Panc1 (cell line): ENCODE measurements around the genes BUB1B, ANKRD63, RAD51, CHP1 and NDUFAF1.

DNA sequence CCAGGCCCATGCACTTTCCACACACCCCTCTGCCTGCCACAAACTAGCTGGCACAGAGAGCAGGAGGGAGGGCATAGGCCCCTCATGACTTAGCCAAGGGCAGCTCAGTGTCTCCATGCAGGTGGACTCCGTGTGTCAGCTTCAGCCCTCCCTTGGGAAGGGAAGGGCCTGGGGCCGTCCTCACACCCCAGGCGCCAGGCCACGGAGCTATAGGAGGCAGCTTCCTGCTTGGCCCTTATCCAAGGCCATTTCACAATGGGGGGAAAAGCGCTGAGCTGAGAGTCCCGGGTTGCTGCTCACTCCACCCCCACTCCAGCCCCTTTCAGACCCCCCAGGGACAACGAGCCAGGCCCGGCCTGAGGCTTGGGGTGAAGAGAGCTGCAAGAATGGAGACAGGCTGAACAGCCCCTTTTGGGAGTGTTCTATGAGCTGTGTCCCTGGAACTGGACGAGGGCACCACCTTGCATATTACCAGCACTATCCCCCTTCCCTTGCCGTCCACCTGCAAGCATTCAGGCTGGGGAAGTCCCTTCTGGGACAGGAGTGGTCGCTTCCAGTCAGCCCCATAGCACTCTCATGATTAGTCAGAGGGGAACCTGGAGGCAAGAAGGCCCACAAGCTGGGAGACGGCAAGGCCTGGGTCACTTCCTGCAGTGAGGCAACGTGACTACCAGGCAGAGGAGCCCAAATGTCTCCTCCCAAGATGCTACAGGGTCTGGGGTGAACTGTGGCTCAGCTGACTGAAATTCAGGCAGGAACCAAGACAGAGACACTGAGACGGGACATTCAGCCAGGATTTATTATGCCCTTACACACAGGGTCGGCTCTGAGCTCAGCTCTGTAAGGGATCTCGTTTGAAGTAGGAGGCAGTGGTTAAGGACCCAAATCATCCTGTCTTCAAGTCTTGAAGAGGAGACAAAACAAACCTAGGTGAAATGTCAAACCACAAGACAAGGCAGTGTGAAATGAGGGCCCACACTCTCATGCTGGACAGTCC lies 8.6 kb upstream of the SRP14 start:
- RRBS, 2 experiments = 64 to 71% methylated on average over 3 of the region's 16 CpGs

GRCh38 chr15:40100450-40101724 lies 7.8 kb downstream of the BMF start:
- RRBS, 2 experiments = no CpG with 5 or more reads among the region's 17 CpGs

- RRBS, 2 experiments = no CpG with 5 or more reads among the region's 5 CpGs
These were observed 3.3 kb downstream of the BMF start for GRCh38 chr15:40105274-40105936.

- RRBS, 2 experiments = no CpG with 5 or more reads among the region's 56 CpGs
These were observed at the start of gene BUB1B for GRCh38 chr15:40160615-40161766. BUB1B (plus strand) TSS chr15:40161069.

DNA sequence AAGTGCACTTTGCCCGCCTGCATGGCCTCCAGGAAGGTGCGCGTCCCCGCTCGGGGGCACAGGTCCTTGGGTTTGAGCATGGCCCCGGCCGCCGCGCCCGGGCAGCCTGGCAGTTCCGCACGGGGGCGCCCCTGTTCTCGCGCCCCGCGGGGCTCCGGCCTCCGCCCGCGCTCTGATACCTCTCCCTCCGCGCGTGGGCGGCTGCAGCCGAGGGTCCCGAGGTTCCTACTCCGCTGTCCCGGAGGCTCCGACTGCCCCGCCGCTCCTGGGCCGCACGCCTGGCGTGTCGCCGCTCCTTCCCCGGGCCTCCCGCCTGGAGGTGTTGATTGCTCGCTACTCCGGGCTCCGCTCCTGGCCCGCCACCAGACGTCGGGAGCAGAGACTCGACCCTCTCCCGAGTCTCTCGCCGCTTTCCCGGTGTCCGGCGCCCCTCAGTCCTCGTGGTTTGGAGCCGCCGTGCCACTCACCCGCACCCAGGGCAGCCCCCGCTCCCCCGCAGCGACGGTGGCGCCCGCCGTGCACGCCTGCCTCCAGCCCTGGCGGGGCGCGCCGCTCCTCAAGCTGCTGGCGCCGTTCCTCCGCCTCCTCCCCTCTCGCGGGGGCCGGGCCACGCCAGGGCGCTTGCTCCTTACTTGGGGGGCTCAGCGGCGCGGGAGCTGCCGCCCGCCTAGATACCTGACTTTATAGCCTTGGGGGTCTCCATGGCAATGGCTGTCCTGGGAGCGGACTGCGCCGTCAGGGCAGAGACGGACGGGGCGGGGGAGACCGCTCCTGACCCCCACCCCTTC lies at the start of gene ANKRD63:
ANKRD63 (minus strand) TSS at position 558 of the 788 bp plus-strand sequence.
- RRBS, 2 experiments = under 1 to 4% methylated on average over 38 of the region's 88 CpGs

DNA sequence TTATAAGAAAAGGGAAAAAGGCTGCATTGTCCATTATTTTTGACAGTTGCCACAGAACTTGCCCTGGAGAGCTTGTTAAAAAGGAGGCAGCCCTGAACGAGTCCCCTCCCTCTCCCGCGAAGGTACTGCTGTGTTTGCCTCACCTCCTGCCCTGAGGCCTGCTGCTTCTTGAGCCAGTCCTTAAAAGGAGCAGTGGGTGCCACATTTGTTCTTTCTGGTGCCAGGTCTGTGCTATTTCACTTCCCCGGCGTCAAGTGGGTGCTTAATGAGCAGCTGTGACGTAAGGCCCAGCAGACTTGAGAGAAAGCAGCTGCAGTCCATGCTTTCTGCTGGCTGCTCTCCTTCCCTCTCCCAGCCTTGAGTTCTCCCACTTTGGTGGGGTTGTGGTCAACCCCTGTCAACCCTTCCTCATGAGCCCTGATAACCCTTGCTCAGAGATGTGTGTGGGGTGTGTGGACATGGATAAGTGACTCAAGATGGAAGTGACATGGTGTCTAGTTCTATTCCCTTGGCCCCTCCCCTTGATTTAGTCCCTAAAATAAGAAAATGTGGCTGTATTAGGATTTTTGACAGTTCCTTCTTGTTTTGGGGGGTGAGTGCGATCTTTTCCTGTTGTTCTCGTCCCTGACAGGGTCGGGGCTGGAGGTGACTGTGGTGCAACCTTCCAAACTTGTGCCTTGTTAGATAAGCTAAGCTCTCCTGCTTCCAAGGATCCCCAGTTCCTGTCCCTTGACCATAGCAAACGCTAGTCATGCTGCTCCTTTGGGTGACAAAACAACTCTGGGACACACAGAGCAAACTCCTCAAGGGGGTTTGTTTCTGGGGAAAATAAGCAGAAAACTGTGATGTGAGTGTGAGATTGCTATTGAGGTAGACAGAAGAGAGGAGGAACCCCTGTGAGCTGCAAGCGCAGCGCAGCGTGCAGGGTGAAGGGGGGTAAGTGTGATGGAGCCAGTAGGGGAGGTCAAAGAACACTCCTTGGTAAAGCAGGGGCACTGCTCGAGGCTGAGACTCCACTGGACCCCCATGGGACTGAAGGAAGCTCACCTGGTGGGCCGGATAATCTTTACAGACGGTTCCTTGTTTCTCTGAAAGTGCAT lies 7.1 kb downstream of the INAFM2 start:
- RRBS, 2 experiments = no CpG with 5 or more reads among the region's 16 CpGs

GRCh38 chr15:40345860-40346727 lies 4.7 kb upstream of the PHGR1 start:
- RRBS, 2 experiments = no CpG with 5 or more reads among the region's 8 CpGs

- RRBS, 2 experiments = no CpG with 5 or more reads among the region's 11 CpGs
These were observed 1.4 kb downstream of the PHGR1 start for GRCh38 chr15:40351943-40352925.

DNA sequence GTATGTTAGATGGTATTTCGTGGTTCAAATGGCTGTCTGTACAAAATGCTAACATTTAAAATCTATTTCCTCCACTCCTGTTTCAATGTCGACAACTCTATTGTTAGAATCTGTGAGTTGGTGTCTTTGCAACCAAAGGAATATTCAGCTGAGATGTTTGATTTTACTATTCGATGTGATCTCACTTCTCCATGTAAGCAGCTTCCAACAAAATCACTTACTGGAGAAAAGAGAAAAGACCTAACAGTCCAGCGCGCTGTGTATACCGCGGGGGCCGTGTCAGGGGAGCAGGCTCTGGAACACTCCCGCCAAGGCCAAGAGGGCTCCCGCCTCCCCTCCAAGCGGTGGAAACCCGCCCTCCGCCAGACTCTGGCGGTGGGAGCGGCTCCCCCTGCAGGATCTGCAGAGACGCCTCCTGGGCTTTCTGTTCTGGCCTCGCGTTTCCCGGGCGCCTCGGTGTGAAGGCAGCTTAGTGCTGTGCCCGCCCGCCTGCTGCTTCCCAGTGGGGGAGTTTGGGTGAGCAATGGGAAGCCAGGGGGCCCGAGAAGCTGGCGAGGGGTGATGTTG lies 36.1 kb downstream of the CHST14 start:
- RRBS, 2 experiments = 7% methylated on average over 5 of the region's 25 CpGs; no CpG with 5 or more reads in 1 of the 2 experiments

DNA sequence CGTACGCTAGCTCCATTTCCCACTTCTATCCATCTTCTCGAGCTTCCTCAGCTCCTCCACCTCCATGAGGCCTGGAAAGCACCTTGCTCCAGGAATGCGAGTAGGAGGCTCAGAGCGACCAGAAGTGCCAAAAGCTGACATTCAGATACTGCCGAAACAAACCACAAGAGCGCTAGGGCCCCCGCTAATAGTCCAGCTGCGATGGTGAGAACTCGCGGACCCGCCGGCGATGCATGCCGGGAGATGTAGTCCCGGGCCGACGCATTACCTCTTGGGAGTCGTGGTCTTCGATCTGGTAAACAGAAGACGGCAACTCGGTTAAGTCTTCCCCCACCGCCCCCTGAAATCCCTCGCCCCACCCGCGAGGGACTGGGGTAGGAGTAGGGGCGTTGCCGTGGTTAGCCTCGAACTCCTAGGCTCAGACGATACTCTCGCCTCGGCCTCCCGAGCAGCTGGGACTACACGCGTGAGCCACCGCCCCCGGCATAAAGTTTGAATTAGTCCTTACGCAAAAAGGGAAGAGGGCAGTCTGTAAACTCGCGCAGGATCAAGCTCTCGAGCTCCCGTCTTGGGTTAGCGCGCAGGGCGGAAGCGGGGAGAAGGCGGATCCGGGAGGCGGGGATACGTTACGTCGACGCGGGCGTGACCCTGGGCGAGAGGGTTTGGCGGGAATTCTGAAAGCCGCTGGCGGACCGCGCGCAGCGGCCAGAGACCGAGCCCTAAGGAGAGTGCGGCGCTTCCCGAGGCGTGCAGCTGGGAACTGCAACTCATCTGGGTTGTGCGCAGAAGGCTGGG lies at the start of gene RAD51:
RAD51 (plus strand) TSS at position 671 of the 795 bp plus-strand sequence.
- RRBS, 2 experiments = 8% methylated on average over 2 of the region's 69 CpGs; no CpG with 5 or more reads in 1 of the 2 experiments

DNA sequence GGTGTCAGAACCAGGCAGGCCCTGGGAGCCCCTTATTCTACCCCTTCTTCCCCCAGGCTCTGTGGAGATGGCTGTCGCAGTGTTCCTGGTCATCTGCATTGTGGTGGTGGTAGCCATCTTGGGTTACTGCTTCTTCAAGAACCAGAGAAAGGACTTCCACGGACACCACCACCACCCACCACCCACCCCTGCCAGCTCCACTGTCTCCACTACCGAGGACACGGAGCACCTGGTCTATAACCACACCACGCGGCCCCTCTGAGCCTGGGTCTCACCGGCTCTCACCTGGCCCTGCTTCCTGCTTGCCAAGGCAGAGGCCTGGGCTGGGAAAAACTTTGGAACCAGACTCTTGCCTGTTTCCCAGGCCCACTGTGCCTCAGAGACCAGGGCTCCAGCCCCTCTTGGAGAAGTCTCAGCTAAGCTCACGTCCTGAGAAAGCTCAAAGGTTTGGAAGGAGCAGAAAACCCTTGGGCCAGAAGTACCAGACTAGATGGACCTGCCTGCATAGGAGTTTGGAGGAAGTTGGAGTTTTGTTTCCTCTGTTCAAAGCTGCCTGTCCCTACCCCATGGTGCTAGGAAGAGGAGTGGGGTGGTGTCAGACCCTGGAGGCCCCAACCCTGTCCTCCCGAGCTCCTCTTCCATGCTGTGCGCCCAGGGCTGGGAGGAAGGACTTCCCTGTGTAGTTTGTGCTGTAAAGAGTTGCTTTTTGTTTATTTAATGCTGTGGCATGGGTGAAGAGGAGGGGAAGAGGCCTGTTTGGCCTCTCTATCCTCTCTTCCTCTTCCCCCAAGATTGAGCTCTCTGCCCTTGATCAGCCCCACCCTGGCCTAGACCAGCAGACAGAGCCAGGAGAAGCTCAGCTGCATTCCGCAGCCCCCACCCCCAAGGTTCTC lies 13.1 kb downstream of the SPINT1 start:
- RRBS, 2 experiments = no CpG with 5 or more reads among the region's 11 CpGs

DNA sequence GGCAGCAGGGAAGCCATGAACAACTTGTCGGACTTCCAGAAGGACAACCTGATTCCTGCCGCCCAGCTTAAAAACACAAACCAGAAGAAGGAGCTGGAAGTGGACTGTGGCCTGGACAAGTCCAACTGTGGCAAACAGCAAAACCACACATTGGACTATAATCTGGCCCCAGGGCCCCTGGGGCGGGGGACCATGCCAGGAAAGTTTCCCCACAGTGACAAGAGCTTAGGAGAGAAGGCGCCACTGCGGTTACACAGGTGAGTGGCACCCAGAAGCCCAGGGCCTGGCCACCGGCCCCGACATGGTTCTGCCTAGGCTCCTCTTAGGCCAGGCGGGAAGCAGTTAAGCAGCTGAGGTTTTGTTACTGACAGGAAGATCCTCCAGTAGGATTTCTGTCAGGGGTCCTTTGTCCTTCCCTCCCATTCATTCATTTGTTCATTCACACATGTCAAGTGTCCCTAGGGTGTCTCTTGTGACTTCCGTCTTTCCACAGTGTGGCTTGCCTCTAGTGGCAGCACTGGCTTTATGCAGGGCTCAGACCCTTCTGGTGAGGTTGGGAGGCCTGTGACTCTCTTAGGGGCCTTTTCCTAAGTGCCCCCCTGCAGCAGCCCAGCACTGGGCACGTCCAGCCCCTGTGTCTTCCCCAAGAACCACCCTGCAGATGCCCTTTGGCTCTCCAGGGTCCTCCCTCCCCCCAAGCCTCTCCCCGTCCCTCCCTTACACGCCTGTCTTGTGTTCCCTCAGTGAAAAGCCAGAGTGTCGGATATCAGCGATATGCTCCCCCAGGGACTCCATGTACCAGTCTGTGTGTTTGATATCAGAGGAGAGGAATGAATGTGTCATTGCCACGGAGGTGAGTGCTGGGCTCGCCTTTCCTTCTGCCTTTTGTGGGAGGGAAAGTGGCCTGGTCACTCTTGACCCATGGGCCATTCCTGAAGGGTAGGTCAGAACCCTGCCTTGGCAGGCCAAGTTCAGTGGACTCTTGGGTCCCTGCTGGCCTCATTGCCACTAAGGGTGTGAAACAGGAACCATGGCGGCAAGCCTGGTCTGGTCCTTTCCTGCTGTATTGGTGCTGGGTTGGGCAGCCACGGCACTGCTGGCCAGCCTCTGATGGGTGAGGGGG lies 7.9 kb downstream of the DLL4 start:
- RRBS, 2 experiments = no CpG with 5 or more reads among the region's 18 CpGs

DNA sequence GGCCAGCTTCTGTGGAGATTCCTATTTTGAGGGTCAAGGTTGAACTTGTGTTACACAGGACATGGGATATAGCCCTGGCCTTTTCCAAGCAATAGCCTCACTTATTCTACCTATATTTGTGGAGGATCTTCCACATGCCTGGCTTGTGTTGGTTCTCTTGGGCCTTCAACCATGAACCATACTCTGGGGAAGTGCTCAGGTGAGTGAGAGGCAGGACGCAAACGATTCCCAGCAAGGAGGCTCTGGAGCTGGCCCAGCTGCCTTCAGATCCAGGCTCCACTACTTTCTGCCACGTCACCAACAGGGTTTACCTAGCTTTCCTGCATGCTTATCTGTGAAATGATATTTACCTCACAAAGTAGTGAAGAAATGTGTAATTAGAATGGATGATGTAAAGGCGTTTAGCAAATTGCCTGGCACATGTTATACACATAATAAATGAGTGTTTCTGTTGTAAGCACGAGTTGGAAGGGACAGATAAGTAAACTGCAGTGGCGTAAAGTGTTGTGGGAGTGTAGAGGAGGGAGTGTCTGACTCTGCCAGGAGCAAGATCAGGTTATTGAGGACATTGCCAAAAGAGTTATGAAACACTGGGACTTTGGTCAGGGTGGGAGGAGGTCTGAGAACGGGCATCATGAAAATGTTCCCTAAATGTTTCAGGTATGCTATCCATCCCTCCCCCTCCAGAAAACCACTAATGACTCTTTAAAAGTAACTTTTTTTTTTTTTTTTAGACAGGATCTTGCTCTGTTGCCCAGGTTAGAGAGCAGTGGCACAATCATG lies 3.5 kb upstream of the CHAC1 start:
- RRBS, 2 experiments = no CpG with 5 or more reads among the region's 7 CpGs

DNA sequence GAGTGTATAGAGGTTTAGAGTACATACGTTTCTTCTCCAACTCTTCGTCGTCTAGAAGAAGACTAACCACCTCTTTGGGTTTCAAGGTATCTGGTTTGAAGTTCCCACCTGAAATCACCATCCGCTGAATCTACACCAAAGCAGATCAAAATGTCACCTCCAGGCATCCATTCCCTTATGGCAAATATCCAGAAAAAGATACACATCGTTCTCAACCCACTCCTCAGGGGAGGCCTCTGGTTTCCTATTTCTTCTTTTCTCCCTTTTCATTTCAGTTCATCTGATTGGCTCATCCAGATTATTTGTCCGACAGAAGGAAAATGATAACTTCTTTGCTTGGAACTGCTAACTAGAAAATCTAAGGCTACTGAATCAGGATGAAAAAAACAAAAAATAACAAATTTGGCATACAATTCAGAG lies 33.8 kb downstream of the CHAC1 start:
- RRBS, 2 experiments = no CpG with 5 or more reads among the region's 6 CpGs

DNA sequence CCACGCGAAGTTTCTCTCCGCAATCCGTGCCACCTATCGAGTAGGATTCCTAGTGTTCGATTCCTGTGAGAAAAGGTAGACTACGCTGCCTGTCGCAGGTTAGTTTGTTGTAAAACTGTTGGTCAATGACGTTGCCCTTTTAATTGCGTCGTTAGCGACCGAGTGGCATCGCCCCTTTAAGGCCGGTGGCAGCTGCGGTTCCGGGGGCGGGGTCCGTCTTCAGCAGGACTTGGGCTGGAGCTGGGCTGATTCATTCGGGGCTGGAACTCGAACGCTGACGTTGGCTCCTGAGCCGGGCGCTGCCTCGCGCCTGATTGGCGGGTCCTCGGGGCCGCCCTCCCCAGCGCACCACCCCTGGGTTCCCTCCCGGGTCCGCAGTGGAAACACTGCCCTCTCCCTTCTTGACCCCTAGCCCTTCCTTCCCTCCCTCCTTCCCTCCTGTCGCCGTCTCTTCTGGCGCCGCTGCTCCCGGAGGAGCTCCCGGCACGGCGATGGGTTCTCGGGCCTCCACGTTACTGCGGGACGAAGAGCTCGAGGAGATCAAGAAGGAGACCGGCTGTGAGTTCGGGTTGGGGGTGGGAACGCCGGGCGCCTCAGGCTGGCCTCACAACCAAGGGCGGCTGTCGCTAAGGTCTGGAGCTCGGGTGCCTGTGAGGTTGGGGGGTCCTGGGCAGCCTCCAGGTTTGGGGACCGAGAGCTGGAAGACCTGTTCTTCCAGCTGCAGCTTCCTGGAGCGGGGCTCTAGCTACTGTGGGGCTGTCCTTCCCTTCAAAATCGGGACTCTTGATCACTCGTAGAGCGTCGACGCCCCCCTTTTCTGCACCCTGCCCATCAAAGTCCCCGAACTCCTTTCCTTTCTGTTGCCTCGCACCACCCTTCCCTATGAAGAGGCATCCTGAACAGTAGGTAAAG lies at the start of gene CHP1:
CHP1 (plus strand) TSS at position 377 of the 912 bp plus-strand sequence.
- RRBS, 2 experiments = 1 to 4% methylated on average over 28 of the region's 63 CpGs

DNA sequence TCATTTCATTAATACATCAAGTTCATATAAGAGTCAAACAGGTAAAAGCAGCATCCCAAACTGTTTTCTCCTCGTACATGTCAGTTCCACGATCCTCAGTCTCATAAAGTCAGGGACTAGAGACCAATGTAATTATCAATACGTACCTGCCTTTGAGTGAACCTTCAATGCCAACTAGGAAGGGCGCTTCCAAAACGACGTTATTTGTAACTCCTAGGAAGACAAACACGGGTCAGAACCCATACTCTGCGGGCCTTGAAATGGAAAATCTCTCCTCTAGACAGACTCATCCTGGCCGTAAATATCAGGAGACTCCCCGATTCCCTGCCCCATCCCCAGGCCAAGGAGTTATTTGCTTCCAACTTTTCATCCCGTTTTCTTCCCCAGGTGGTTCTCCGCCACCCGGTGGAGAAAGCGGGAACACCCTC lies 608 bp downstream of the OIP5 start:
- RRBS, 2 experiments = no CpG with 5 or more reads among the region's 14 CpGs

GRCh38 chr15:41402149-41402730 lies at the start of gene NDUFAF1:
NDUFAF1 (minus strand) TSS chr15:41402496.
- RRBS, 2 experiments = 1 to 5% methylated on average over 7 to 10 of the region's 31 CpGs

DNA sequence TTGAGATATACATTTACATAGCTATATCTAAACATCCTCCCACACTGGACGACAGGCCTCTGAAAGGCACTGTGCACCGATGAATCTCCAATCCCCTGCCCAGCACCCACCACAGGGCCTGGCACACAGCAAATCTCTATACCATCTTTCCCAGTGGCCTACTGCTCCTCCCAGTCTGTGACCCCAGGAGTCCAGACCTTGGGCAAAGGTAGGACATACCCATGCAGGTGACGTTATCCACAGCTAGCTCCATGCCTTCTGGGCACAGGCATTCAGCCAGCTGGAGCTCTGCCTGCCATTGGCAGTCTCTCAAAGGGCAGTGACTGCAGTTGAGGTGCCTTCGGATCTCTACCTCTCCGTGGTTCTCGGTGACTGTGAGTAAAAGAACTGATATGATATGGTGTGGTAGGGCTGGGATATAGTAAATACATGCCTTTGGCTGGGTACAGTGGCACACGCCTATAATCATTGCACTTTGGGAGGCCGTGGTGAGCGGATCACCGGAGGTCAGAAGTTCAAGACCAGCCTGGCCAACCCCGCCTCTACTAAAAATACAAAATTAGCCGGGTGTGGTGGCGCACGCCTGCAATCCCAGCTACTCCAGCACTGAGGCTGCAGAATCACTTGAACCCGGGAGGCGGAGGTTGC lies 5.7 kb downstream of the LTK start:
- RRBS, 2 experiments = no CpG with 5 or more reads among the region's 16 CpGs

DNA sequence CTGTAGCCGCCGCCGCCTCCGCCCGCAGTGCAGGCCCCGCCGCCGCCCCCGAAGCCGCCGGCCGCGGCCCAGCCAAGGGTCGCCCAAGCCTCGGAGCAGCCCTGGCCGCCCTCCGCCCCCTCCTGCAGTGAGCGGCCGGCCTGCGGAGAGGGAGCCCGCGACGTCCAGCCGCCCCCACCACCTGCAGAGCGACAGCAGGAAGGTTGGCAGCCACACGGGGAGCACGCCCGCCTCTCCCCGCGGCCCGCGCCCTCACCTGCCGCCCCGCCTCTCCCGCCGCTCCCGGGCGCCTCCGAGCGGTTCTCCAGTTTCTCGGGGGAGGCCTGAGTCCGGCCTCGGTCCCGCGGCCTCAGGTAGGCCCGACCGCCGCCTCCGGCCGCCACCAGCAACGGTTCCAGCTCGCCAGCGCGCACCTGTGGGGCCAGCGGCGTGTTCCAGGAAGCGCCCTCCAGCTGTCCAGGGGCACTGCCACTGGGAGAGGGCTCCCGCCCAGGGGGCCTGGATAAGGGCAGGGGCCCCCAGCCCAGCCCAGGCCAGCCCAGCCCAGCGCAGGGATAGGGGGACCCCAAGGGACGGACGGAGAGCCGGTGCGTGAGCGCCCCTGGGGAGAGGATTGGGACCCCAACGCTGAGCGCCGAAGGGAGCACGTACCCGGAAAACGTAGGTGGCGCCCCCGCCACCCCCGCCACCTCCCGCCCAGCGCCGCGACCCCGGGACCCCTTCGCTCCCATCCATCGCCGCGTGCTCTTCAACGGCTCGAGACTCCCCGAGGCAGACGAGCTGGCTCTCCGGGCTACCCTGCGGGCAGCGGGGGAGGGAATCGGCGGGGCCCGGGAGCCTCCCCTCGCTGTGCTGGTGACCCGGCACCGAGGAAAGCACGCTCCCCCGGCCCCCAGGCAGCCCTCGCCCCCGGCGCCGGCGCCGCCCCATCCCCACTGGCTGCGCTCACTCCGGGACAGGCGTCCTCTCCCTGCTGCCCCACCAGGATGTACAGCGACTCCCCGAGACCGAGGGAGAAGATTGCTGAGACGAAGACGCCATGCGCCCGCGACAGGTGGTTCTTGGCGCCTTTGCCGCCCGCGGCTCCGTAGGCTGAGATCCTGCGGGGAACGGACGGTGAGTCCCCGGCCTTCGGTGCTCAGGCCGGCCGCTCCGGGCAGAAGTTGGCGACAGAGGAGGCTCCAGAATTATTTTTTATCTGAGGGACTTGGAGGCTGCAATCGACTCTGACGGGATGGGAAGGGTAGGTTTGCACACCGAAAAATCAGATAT lies 2.0 kb downstream of the LTK start:
- RRBS, 2 experiments = 61 to 66% methylated on average over 47 to 52 of the region's 131 CpGs